Tongue (tissue), 2 donors: Measurements from ENCODE around the genes KY, NCK1 and SOX14.

DNA sequence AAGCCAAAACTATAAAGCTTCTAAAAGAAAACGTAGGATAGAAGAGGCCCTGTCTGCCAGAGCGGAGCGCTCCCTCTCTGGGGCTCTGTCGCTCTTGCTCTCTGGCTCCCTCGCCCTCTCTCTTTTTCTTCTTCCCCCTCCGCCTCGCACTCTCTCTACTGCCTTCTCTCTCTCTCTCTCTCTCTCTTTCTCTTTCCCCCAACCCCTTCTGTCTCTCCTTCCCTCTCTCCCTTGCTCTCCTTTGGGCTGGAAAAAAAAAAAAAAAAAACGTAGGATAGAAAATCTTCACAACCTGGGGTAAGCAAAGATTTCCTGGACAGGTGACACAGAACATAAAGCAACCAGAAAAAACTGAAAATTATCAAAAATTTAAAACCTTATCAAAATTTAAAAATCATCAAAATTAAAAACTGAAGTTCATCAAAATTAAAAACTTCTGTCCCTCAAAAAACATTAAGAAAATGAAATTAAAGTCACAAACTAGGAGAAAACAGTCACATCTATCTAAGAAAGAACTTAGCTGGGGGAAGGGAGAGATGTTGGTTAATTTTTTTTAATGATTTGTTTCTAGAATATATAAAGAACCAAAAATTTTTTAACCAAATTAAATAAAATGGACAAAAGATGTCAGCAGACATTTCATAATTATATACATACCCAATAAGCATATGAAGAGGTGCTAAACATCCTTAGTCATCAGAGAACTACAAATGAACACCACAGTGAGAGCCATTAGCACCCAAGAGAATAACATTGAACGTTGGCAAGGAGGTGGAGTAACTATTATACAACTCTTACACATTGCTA lies 21.3 kb downstream of the RYK start:
- RAMPAGE, long total RNA, result no peak

- RAMPAGE, long total RNA, result no peak
These were observed 46.1 kb downstream of the AMOTL2 start for GRCh38 chr3:134328103-134328563.

DNA sequence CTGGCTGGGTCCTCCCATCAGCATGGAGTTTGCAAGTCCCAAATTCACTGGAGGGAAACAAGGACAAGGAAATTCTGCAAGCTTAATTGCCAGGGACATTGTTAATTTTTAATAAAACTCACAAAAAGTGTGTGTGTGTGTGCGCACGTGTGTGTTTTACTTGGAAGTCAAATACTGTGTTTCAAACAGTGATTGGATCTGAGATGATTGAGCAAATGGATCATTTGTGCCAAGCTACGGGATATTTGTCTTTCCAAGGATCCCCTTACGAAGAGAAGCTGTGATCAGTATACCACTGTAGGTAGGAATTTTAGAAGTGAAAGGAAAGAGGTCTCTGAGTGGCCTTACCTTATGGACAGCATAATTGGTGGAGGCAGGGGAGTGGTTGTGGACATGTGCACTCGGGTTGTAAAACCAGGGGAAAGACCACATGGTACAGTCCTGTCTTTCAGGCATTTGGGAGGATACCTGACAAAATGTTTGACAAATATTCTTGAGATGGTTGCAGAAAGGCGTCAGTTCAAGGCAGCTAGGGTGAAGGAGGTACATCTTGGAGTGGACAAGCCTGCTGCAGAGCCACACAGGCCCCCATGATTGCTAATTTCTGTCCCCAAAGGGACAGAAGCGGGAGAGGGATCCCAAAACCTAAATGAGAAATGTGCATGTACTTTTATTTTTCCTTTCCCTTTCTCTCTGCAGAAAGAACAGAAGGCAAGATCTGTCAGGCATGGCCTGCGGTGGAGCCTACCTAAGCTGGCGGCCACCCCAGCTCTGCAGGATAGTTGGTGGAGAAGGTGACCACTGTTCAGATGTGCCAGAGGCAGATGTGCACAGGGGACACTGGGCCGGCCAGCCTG lies 1.8 kb upstream of the AMOTL2 start:
- RAMPAGE, long total RNA, result no peak

GRCh38 chr3:134407234-134407897 lies 33.1 kb upstream of the AMOTL2 start:
- RAMPAGE, long total RNA, result no peak

- RAMPAGE, long total RNA, result no peak
These were observed 48.7 kb downstream of the KY start for GRCh38 chr3:134602069-134602604.

GRCh38 chr3:134650731-134651529 lies at the start of gene KY:
KY (minus strand) TSS chr3:134651022.
- RAMPAGE, long total RNA, result no peak

DNA sequence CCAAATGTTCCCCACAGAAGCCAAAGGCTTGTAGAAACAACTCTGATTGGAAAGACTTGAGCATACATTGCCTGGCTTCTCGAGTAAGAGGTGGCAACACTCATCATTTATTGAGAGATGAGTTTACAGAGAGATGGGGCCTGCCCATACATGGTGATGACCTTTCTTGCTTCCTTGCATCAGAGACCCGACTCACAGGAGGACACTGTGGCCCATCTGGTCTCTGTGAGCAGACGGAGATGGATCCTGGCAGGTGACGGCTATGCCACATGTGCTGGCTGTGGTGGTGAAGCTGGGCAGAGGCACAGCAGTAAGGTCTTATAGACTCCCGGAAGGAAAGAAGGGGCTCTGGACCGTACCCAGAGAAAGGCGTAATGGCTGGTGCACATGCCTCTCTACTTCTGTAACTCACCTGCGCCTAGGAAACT lies 44.5 kb upstream of the KY start:
- RAMPAGE, long total RNA, result no peak

DNA sequence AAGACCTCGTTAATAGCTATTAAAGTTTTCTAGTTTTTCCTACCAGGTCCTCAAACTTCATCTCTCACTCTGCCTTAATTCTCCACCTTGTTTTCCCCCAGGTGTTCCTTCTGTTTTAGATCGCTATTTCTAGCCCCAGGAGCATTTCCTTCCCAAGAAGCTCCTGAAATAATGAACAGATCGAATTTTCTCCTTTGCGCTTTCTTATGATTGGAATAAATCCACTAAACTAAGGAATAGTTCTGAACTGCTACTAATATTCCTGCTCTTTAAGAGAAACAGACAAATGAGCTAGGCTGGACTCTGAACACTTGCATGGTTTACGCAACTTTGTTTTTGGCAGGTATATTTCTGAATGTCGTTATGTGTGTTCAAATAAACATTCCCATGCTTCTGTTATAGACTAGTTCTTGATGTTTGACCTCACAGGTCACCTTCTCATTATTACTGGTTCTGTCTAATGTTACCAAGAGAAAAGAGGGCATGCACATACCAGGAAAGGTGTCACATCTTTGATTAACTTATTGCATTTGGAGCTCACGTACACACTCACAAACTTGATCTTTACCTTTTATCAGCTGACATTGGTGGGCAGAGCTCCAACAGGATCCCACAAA lies 418.1 kb downstream of the EPHB1 start:
- RAMPAGE, long total RNA, result no peak

- RAMPAGE, long total RNA, result no peak
These were observed 307.1 kb upstream of the PPP2R3A start for GRCh38 chr3:135658384-135658902.

GRCh38 chr3:136045247-136045846 lies 79.8 kb downstream of the PPP2R3A start:
- RAMPAGE, long total RNA, result no peak

GRCh38 chr3:136194158-136194620 lies 1.9 kb downstream of the MSL2 start:
- RAMPAGE, long total RNA, result no peak

GRCh38 chr3:136277460-136278198 lies 27.5 kb downstream of the PCCB start:
- RAMPAGE, long total RNA, result no peak

DNA sequence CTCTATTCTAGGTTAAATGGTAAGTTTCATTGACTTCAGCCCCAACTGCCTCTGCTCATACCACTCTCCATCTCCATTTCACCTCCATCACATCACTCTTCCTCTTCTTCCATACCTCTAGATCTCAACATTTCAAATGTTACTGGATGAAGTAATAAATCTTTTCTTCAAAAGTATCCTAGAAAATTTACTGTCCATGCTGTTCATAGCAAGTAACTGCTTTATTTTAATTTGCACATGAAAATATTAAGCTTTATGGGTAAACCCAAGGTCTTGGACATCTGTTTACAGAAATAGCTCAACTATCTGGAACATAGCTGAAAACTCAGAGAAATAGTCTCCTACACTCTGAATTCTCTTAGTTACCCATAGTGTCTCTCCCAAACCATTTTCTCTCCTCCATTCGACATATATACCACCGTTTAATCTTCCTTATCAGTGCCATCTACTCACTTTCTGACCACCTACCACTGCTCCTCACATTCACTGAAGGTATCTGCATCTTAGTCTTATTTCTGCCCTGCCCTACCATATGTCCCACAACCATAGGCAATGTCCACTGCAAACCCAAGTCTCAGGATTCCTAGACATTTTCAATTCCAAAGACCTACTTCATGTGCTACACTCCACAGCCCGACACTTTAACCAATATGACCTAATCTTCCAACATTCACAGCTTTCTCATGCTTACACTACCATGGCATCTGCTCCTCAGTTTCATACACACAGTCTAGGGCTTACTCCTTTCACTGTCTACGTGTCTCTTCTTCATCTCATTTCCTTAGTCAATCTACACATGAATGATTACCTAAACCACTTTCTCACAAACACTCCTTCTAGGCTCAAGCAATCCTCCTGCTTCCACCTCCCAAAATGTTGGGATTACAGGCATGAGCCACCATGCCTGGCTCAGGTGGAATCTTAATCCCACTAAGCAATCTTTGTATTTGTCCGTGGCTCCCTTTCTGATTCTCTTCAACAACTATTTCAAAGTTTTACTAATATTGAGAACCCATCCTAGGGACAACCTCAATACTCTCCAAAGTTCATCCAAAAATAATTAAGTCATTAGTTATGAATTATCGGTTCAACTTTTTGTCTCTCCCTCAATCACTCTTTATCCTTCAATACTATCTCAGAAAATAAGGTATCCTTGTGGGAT lies 106.4 kb downstream of the STAG1 start:
- RAMPAGE, long total RNA, result no peak

- RAMPAGE, long total RNA, result start-site peak on the plus strand at chr3:136862208-136862269, 128 and 63 reads in 2 replicates
These were observed at the start of gene NCK1 for GRCh38 chr3:136861738-136862324. NCK1 (plus strand) TSS chr3:136862208.

DNA sequence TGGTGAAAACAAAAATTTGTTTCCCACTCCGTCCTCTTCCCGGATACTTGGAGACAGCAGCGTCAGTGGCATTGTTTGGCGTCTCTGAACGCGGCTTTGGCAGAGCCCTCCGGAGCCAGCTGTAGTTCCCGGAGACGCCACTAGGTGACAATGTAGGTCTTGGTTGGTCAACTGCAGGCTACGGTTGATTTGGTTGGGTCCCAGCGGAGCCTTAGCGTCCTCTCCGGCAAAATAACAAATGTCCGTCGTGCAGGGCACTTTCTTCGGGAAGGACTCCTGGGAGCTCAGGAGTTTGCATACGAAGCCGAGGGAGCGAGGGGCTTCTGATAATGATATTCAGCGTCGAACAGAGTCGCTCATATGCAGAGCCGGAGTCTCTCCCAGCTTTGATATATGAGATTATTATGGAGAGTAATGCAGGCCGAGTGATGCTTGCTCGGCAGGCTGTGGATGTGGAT lies 74.7 kb downstream of the IL20RB start:
- RAMPAGE, long total RNA, result no peak

GRCh38 chr3:137713996-137714300 lies 50.2 kb upstream of the SOX14 start:
- RAMPAGE, long total RNA, result no peak

GRCh38 chr3:137763885-137764416 lies at the start of gene SOX14:
SOX14 (plus strand) TSS chr3:137764315.
- RAMPAGE, long total RNA, result no peak

DNA sequence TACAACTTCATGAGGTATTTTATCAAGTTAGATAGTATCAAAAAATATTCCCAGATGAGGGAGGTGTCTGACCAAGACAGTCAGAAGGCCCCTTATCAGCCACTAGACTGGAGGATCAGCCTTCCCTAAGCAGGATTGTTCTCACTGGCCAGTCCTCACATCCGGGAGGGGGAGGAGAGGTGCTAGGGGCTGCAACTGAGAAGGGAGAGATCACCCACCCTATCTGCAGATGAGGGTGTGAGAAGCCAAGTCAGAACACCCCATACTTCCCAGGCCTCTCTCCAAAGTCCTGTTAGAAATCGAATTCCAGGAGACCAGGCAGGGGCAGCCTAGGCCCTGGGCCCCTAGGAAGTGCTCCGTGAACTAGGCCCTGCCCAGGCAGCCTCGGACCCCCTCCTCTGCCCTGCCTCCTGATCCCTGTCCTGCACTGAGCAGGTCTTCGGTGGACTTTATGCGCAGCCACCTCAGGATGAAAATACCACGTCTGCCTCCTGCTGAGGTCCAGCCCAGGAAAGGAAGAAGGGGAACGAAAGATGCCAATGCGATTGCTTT lies 980 bp downstream of the DZIP1L start:
- RAMPAGE, long total RNA, result no peak

- RAMPAGE, long total RNA, result no peak
These were observed 1.8 kb downstream of the MRAS start for GRCh38 chr3:138349921-138350816.

GRCh38 chr3:138398706-138399252 lies 35.6 kb upstream of the ESYT3 start:
- RAMPAGE, long total RNA, result no peak